Metastatic Breast Carcinoma in the Brain (tissue), 10 donors: Measurements from ENCODE around the genes DDX59, CAMSAP2 and ASCL5.

DNA sequence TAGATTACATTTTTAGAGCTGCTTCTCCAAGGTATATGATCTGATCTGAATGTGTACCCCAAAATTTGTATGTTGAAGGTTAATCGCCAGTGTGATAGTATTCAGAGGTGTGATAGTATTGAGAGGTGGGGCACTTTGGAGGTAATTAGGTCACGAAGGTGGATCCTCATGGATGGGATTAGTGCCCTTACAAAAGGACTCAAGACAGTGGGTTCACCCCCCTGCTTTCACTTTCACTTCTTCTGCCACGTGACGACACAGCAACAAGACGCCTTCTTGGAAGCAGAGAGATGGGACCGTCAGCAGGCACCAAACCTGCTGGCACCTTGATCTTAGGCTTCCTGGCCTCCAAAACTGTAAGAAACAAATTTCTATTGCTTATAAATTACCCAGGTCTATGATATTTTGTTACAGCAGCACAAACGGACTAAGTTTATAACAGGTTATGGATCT, 95.5 kb upstream of the NR5A2 start:
- PRO-cap, 10 experiments = peak in 1 of 10 experiments; most common plus-strand start position 266 of the sequence (in 1); most common minus-strand start position 180 of the sequence (in 1)

- PRO-cap, 10 experiments = no peak in any of the 10 experiments
Observed at GRCh38 chr1:200038455-200038811, 10.9 kb downstream of the NR5A2 start.

- PRO-cap, 10 experiments = no peak in any of the 10 experiments
Observed at GRCh38 chr1:200075827-200076480, 48.4 kb downstream of the NR5A2 start.

DNA sequence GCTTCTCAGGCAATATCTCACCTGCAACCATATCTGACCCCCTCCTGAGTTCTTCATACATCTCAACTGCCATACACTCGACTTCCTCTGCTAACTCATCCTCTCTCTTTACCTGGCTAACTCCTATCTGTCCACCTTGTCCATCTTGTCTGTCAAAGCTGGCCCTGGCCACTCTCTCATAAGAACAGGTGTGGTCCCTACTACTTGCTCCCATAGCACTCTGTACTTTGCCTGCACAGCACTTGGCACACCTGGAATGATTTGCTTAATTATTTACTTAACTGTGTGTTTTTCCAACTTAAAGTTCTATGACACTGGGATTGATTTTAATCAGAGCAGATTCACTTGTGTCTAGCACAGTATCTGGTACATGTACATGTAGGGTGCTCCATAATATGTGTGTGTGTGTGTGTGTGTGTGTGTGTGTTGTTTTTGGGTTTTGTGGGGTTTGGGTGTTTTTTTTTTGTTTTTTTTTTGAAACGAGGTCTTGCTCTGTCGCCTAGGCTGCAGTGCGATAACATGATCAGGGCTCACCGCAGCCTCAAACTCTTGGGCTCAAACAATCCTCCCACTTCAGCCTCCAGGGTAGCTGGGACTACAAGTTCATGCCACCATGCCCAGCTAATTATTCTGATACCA, 111.5 kb downstream of the ZNF281 start:
- PRO-cap, 10 experiments = no peak in any of the 10 experiments

DNA sequence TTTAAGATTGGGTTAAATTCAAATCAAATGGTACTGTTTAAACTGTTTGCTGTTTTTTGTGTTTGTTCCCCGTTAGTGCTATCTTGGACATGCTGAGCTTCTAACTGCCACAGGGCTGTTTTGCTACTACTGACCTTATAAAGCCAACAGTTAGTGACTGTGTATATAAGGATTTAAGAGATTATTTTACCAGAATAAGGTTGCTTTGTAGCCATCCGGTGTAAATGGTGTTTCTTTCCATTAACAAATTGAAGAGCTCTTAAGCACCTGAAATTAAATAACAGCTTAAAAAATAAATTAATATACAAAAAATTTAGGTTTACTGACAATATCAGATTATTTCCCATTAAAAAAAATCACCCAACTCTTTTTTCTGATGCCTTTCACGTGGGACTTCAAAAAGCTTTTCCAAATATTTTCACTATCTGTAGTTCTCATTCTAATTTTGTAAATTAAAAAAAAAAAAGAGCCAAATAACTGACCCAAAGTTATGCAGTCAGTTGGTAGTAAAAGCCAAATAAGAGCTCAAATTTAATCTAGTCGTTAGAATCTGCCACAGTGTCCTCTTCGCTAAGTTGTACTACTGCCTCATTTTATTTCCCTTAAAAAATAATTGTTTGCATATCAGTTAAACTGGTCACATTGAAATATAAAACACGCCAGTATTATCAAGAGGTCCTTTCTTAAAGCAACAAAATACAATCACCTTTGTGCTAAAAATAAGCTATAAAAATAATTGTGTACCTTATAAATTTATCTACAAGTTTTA, 36.7 kb downstream of the ZNF281 start:
- PRO-cap, 10 experiments = peak in 1 of 10 experiments; most common plus-strand start position 72 of the sequence (in 1); most common minus-strand start position 111 of the sequence (in 1)

DNA sequence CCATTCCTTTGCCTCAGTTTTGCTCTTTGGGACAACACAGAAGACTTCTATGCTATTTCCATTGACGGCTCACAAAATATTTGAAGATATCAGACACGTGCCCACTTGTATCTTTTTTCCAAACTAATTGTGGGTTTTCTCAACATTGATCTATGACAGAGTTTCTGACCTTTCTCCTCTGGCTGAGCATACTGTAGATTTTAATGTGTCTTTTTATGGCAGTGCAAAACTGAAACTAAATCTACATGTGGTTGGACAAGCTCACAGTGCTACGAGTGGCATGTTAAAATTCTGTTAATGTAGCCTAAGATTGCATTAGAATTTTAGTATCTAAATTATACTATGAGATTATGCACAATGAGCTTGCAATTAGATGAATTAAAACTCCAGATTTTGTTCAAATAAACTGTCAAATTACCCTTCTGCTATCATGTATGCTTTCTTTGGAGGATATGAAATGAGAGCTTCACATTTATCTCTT, 28.0 kb upstream of the ZNF281 start:
- PRO-cap, 10 experiments = no peak in any of the 10 experiments

GRCh38 chr1:200669164-200670039, at the start of gene DDX59:
Gene DDX59, minus strand, starts transcription at chr1:200669907.
- PRO-cap, 10 experiments = peak in 10 of 10 experiments; most common plus-strand start chr1:200669625 (in 8); most common minus-strand start chr1:200669513 (in 7)

- PRO-cap, 10 experiments = peak in 10 of 10 experiments; most common plus-strand start chr1:200670140 (in 6)
Observed at GRCh38 chr1:200670040-200670442, 334 bp upstream of the DDX59 start.

DNA sequence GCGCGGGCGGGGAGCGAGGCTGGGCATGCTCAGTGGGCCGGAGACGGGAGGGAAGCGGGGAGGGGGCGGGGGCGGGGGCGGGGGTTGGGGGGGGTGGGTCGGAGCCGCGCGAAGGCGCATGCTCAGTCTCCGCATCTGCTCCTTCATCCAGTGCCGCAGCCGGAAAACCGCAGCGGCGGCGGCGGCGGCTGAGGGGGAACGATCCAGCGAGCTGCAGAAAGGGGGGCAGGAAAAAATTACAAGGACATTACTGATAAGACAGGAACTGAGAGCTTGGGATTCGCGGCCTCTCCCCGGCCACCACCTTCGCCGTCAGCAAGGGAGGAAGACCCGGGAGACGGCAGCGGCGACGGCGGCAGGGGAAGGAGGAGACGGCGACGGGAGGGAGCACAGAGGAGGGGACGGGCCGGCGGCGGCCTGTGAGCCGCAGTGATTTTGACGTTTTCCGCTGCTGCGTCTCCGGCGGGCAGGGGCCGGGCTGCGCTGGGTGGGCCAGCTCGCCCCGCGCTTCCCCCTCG, at the start of gene CAMSAP2:
CAMSAP2 (plus strand) TSS at position 125 of the 518 bp plus-strand sequence.
- PRO-cap, 10 experiments = peak in 10 of 10 experiments; most common plus-strand start position 150 of the sequence (in 4); most common minus-strand start position 431 of the sequence (in 3)

GRCh38 chr1:200760729-200761149, 22.0 kb downstream of the CAMSAP2 start:
- PRO-cap, 10 experiments = no peak in any of the 10 experiments

- PRO-cap, 10 experiments = peak in 3 of 10 experiments; most common plus-strand start chr1:200905925 (in 1); most common minus-strand start chr1:200905937 (in 3)
Observed at GRCh38 chr1:200905693-200906225, 11.1 kb downstream of the INAVA start.

DNA sequence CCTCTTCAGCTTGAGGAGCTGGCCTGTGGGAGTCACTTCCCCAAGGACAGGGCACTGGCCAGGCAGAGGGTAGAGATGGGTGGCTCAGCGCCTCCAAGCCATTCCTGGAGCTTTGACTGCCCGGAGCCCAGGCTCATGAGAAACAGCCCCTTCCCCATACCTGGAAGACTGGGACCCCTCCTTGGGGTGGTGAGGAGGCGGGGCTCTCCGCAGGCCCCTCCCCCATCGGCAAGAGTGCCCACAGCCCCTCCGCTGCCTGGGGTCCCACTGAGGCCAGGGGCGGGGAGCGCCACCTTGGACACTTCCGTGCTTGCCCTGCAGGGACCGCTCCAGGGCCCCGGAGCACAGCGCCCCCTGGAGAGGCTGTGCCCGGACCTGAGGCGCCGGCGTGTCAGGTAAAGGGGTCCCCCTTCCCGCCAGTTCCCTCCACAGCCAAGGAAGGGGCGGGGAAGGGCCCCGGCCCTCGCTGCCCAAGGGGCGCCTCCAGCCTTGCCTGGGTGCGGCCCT, 21.4 kb downstream of the INAVA start:
- PRO-cap, 10 experiments = no peak in any of the 10 experiments

DNA sequence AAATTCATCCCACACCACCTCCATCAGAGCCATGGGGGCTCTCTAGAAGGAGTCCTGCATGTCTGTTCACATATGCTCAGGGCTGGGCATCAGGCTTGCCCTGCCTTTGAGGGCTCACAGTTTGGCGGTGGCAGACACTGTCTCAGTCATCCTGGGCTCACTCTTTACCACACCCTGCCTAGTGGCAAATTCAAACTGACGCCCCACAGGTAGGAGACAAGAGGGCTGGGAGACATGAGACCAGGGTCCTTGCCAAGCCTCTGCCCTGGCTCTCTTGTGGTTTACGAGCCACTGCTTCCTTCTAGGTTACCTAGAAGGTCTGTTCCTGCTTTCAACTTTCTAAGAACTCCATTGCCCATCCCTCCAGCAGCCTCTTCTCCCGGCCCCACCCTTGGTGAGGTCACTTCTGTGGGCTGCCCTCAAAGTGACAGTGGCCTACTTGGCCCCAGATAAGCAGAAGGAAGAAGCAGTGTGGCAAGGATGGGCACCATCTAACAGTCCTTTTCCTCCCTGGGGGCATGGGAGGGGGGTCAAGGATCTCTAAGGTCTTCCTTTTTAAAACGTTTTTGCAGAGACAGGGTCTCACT, 10.4 kb downstream of the KIF21B start:
- PRO-cap, 10 experiments = no peak in any of the 10 experiments

DNA sequence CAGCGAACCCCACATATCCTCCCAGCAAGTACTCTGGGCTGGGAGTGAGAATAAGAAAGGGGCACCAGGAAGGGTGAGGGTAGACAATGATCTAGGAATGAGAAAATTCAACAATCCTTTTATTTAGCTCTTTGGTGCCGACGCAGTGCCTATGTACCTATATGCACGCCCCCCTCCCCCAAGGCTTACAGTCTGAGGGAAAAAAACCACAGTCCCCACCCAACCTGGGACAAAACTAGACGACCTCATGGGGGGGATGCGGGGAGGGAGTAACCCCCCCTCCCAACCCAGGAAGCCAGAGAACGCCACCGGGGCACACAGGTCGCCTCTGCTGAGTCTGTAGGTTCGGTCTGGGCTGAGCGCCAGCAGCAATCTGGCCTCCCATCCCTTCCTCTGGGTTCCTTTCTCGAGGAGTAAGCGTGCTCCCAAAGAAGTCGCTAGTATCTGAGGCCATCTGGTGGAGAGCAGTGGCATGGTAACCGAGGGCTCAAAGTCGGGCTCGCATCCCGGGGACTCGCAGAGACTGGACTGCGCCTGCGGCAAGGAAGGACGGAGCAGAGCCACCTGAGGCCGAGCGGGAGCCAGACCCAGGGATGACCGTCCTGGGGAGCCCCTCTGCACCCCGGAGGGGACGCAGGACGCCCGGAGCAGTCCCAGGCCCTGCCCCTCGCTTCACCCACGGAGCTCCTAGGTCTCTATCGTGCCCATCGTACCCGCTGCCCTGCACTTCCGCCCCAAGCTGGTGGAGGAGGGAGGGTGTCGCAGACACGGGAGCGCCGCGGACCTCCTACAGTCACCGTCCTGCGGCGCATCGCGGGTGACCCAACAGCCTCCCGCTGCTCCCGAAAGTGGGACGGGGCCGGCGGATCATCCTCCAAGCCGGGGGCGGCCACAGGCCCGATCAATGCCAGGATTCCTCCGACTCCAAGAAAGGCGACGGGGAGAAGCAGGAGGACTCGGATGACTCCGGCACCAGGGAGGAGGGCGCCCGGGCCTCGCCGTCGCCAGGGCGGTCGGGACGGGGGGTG, 1.9 kb upstream of the CACNA1S start:
- PRO-cap, 10 experiments = peak in 9 of 10 experiments; most common plus-strand start position 519 of the sequence (in 6); most common minus-strand start position 395 of the sequence (in 2)

DNA sequence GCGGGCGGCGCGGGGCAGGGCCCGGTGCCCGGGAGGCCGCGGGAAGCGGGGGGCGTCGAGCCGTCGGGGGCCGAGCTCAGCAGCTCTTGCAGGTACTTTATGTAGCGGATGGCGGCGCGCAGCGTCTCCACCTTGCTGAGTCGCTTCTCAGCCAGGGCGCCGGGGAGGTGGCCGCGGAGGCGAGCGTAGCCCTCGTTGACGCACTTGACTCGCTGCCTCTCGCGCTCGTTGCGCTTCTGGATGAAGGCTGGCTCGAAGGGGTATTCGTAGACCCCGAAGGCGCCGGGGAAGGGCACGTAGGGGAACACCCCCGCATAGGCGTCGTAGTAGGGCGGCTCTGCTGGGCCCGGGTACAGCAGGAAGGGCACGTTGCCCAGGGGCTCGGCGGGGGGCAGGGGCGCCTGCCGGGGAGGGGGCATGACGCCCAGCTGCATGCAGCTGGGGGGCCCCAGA, 2.7 kb upstream of the CACNA1S start:
- PRO-cap, 10 experiments = peak in 1 of 10 experiments; most common minus-strand start position 149 of the sequence (in 1)

DNA sequence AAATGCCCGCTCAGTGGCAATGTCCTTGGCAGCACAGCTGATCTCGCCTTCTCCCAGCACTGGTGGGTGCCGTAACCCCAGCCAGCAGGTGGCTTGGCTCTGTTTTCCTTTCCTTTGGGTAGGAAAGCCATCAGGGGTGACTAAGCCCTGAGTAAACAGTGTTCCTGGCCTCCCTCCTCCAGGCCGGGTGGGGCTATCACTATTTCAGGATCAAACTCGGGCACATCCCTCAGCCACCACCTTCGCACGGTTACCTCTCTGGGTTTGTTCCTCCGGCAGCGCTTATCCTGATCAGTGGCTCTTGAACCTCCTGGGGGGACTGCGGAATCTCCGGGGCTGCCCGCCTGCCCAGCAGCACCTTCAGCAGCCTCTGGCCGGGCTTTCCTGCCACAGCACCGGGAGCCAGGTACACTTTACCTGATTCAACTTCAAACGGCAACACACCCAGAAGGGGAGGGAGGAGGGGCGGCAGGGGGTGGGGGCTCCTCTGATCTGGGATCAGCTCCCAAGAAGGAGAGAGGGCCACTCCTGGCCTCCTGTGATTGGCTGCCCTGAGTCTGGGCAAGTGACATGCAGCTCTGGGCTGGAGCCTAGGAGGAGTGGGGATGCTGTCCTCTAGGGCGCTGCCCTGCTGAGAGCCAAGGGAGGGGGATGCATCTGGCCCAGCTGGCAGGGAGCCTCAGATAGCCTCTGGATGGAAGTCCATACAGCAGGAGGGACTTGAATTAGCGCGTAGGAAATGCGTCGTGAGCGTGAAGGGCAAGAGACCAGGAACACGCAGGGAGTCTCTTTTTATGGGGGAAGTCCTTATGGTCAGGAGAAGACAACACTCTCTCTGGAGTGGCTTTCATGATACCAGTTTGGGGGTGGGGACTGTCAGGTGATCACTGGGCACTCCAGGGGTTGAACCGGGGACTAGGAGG, at the start of gene ASCL5:
ASCL5 (minus strand) TSS at position 355 of the 923 bp plus-strand sequence.
- PRO-cap, 10 experiments = peak in 2 of 10 experiments; most common plus-strand start position 207 of the sequence (in 1)

- PRO-cap, 10 experiments = peak in 9 of 10 experiments; most common plus-strand start chr1:201170987 (in 5); most common minus-strand start chr1:201170768 (in 6)
Observed at GRCh38 chr1:201170365-201171071, 16.2 kb upstream of the TMEM9 start.

GRCh38 chr1:201183677-201184258, 6.9 kb upstream of the IGFN1 start:
- PRO-cap, 10 experiments = no peak in any of the 10 experiments

GRCh38 chr1:201309277-201309969, 26.1 kb downstream of the PKP1 start:
- PRO-cap, 10 experiments = peak in 6 of 10 experiments; most common plus-strand start chr1:201309691 (in 2); most common minus-strand start chr1:201309478 (in 3)

GRCh38 chr1:201310382-201311123, 27.2 kb downstream of the PKP1 start:
- PRO-cap, 10 experiments = peak in 2 of 10 experiments; most common minus-strand start chr1:201310959 (in 2)